REH cell (cell line): ENCODE measurements around the gene TNFRSF1A.

DNA sequence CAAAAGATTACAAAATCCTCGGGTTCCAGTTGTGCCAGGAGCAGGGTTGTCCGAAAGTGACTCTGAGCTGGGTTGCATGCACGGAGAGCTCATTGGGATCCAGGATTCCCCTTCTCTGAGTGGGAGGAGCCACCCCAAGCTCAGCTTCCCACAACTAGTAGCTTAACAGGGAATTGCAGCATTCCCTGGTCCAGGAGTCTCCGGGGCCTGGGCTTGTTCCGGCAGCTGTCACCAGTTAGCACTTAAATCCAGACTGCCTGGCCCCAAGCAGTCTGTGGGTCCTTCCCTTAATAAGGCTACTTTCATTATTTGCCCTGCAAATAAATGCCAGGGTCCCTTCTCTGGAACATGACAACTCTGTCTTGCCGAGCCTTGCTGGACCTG is 50.2 kb downstream of the CD9 start:
- PRO-cap = no peak

GRCh38 chr12:6277161-6277525 is 33.3 kb upstream of the PLEKHG6 start:
- PRO-cap = no peak

DNA sequence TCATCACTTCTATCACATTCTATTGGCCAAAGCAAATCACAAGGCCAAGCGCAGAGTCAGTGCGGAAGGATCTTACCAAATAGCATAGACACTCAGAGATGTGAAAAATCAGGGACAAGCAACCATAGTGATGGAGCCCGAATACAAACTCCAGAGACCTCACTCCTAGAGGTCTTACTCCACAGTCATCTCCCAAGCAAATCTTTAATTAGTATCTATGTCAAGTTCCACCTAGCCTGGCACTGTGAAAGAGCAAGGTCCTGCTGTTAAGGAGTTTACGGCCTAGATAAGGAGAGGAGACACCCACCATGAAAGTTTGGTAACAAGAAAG is 7.5 kb upstream of the PLEKHG6 start:
- PRO-cap = no peak

DNA sequence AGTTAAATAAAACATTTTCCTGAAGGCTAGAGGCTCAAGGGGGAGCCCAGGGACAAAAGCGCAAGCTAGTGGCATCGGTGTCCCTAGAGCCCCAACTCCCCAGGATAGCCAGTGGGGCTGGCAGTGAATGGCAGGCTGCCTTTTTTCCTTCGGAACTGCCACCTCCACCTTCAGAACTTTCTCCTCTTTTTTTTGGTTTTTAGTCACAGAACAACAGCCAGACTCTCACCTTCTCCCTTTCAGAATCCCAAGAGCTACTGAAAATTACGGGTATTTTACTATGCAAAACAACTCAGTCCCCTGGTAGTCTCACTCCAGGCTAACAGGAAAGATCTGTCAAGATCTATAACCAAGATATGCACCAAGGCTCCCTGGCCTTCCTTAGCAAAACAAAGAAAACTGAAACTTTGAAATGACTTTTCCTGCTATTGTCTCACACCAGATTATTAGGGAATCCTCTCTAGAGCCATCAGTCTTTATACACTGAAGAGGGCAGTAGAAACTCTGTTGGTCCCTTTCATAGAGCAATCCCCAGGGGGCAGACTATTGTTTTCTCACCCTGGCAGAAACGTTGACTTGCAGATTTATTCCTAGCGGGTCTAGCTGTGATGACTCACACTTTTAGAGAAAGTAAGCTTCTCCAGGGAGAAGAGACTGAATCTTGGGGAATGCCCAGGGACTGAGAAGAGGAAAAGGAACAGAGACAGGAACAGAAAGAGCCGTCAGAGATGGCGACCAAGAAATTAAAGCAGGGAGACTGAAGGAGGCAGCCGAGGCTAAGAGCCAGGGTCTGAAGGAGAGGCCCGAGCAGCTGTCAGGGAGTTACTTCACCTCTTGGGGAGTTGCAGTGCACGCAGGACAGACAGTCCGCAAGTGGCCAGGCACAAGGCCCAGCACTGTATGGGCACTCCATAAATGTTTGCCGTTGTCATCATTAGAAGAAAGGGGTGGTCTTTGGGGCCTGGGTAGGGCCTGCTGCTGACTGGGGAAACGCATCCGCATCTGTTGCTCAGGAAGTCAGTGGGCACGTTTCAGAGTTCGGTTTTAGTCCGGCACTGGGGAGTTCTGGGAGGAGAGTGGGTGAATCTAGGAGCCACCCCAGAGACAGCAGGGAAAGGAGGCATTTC is 12.8 kb downstream of the PLEKHG6 start:
- PRO-cap = bidirectional peak, plus-strand start at position 587 of the sequence, minus-strand start at position 485 of the sequence; bidirectional peak, plus-strand start at position 1,047 of the sequence, minus-strand start at position 902 of the sequence

- PRO-cap = bidirectional peak, plus-strand start at chr12:6335881, minus-strand start at chr12:6335769
Measured at GRCh38 chr12:6334944-6336078, 6.6 kb downstream of the TNFRSF1A start.

DNA sequence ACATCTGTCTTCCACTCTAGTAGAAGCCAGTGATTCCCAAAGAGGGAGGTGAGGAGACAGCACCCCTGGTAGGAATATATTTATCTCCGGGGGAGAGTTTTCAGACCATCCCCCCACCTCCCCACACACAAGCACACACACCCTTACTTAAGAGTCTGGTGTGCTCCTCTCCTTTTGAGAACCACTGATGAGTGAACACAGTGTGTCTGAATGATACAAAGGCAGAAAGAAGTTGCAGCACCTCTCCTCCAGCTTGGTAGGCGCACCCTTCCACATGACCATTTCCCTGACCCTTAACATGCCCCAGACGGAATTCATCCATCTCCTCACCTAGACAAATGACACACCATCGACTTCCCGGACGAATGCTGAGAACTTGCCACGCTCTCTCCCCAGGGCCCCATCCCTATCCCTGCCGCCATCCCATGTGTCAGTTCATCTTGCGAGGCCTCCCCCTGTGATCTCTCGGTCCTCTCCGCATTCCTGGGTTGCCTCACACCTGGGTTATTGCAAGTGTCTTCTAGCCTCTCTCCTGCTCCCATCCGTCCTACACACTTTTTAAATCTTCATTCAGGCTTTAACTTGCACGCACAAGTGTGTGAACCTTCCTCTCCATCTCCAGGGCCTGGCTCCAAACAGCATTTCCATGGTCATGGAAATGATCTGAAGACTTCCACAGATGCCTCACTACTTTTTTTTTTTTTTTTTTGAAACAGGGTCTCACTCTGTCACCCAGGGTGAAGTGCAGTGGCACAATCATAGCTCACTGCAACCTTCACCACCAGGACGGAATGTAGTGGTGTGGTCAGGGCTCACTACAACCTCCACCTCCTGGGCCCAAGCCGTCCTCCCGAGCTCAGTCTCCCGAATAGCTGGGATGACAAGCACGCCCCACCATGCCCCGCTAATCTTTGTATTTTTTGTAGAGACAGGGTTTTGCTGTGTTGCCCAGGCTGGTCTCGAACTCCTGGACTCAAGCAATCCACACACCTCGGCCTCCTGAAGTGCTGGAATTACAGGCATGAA is 3.7 kb downstream of the TNFRSF1A start:
- PRO-cap = unidirectional peak, minus-strand start at position 189 of the sequence

GRCh38 chr12:6341474-6342430 is at the start of gene TNFRSF1A:
TSS of gene TNFRSF1A (minus strand) at chr12:6342076.
- PRO-cap = bidirectional peak, plus-strand start at chr12:6342166, minus-strand start at chr12:6342036

- PRO-cap = no peak
Measured at GRCh38 chr12:6345254-6346323, 3.7 kb upstream of the TNFRSF1A start.

DNA sequence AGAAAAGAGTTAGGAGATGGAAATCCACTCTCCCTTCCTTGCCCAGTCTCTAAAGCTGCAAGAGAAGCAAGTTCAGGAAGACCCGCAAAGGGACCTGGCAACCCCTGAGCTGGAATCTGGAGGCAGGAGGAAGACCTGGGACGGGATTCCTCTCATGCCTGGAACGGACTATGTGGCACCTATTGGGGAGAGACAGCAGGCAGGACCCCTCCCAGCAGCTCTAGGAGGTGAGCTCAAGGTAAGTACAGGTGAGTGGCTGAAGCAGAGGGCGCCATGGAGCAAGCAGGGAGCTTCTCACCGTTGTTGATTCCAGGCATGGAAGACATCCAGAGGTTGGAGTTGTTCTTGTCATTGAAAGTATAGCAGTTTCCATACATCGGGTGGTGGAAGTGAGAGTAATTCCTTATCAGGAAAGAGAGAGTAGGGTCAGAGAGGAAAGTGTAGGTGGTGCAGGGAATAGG is 13.6 kb upstream of the TNFRSF1A start:
- PRO-cap = no peak

DNA sequence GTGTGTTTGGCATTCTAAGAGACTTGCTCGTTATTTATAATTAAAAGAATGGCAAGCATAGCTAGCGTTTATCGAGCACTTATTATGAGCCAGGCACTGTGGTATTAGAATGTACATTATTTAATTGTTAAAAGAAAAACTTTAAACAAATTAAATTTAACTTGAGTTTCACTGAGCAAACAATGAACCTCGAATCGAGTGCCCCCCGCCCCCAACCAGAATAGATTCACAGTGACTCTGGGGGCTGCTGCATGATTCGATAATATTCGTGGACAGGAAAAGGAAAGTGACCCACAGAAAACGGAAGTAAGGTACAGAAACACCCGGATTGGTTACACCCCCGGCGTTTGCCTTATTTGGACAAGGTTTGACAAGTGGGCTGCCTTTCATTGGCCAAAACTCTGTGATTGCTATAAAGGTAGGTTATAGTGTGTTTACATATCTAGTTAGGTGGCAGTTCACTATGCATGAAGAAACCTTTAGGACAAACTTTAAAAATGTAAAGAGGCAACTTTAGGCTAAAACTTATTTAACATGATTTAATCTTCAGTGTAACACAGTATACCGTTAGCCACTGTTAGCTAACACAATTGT is 7.3 kb downstream of the SCNN1A start:
- PRO-cap = no peak

GRCh38 chr12:6388222-6388881 is 4.4 kb downstream of the LTBR start:
- PRO-cap = no peak

- PRO-cap = bidirectional peak, plus-strand start at chr12:6451672, minus-strand start at chr12:6451463; bidirectional peak, plus-strand start at chr12:6451836, minus-strand start at chr12:6451821
Measured at GRCh38 chr12:6450820-6451891, 686 bp upstream of the TAPBPL start.

GRCh38 chr12:6460668-6461403 is 9.0 kb downstream of the TAPBPL start:
- PRO-cap = no peak

DNA sequence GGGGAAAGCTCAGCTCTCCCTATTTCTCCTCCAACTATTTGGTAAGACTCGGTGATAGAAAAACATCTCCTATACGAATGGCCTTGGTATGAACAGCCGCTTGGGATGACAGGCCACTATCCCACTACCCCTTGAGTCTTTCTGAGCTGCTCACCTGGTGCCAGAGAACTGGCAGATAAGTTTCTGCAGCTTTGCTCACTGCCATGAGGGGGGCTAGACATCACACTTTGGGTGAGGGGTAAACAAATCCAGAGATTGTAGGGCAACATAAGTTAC is 709 bp downstream of the VAMP1 start:
- PRO-cap = no peak

DNA sequence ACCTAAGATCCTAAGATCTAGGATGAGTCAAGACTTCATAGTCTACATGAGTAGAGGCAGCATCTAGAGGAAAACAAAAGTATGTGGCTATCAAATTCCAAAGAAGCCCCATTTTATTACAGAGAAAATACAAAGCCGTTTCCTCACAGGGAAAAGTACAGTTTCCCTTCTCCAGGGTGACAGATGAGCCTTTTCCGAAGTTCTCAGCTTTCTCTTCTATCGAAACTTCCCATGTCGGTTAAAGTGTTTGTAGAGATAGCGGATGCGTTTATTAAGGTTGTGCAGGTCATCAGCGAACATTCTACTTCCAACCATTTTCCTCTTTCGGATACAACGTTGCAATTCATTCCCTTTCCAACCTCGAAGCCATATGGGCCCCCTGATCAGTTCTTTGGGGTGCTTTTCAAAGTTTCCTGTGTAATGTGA is 994 bp downstream of the MRPL51 start:
- PRO-cap = no peak

- PRO-cap = no peak
Measured at GRCh38 chr12:6501226-6502293, 7.7 kb downstream of the NCAPD2 start.

- PRO-cap = no peak
Measured at GRCh38 chr12:6551432-6552615, 4.0 kb downstream of the IFFO1 start.

- PRO-cap = no peak
Measured at GRCh38 chr12:6584327-6584751, 16.2 kb upstream of the NOP2 start.

- PRO-cap = no peak
Measured at GRCh38 chr12:6595807-6596506, 11.2 kb downstream of the CHD4 start.

DNA sequence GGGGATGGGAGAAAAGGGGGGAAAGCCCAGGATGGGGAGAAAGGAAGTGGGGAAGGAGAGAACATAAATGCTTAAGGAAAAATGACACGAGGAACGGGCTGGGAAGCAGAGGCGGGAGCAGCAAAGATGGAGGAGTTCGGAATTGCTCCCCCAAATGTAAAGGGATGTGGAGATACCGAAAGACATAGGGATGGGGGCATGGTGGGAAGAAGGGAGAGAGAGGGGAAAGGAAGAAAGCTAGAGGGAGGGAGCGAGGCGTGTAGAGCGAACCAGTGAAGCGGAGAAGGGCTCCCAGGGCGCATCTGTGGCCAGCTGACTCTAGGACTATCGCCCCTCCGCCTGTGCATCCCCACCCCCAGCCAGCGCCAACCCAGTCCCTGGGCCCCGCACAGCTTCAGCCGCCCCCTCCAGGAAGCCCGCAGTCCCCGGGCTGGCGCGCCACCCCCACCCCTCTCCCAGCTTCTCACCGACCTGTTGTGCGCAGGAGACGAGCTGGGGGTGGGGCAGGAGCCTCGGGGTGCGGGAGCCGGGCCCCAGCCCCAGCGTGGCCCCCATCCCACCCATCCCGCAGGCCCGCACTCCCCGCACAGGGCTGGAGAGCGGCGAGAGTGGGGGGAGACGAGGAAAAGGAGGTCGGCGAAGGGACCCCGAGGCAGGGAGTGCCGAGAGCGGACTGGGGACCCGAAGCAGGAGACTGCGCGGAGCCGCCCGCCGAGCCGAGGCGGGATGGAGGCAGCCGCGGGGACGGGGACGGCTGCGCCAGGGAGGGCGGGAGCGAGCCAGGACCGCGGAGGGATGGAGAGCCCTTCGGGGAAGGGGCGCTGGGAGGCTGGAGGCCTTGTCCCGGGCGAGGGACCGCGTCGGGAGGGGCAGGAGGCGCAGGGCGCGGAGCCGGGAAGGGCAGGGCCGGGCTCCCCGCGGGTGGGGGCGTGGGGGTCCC is 681 bp downstream of the PIANP start:
- PRO-cap = no peak